B cell (primary cell): ENCODE data around the genes USP13 and PEX5L.

DNA sequence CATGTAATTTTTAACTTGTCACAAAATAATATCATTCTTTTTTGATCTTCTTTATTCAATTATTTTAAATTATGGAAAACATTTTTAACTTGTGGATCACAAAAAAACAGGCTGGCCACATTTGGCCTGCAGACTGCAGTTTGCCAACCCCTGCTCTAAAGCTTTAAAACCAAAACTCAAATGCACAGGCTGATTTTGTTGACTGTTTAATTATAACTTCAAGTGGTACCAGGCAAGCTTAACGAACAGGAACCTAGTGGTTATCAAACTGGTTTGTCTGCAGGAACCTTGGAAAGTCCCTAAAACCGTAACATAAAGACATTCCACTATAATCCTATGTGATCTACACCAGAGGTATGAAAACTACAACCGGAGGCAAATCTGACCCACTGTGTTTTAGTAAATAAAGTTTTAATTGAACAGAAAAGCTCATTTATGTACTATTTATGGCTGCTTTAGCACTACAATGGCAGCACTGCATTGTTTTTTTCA, 52.4 kb downstream of the TBL1XR1 start:
- PRO-cap, result bidirectional peak, plus-strand start at position 339 of the sequence, minus-strand start at position 184 of the sequence
- CAGE, long polyA plus RNA, result no peak

GRCh38 chr3:177237089-177237480, 39.8 kb upstream of the TBL1XR1 start:
- PRO-cap, result no peak
- CAGE, long polyA plus RNA, result no peak

DNA sequence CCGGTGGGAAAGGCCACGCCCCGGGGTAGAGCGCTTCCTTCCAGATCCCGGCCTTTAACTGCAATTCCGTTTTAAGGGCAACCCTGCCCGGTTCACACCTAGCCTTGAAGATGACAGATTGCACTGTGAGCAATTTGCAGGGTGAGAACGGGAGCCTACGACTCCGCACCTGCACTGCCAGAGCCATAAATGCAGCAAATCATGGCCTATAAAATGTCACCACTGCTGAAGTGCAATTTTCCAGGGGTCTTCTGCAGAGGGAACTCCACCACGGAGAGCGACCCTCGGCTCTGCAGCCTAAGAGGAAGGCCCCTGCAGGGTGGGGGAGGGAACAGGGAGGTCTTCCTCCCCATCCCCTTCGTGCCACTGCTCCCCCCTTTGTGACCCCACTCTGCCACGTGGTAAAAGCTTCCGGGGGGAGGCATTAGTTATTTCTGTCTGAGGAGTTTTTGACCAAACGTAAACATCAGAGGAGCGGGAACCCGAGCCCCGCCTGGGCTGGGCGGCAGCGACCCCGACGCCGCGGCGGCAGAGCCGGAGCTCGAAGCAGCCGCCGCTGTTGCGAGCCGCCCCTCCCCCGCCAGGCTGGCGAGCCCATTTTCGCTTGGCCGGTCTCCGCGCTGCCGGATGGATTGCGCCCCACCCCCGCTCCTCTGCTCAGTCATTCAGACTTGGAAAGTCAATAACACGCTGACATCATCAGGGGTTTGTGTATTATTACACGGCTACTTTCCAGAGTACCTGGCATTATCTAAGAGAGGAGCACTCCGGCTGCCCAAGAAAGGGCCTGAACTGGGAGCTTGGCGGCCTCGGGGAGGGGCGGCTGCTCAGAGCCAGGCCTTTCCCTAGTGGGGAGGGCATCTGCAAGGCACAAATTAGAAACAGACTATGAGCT, 162.4 kb upstream of the TBL1XR1 start:
- PRO-cap, result unidirectional peak, plus-strand start at position 456 of the sequence; bidirectional peak, plus-strand start at position 747 of the sequence, minus-strand start at position 579 of the sequence
- CAGE, long polyA plus RNA, result no peak

GRCh38 chr3:177361566-177362014, 164.3 kb upstream of the TBL1XR1 start:
- PRO-cap, result no peak
- CAGE, long polyA plus RNA, result no peak

GRCh38 chr3:177535877-177536139, 338.5 kb upstream of the TBL1XR1 start:
- PRO-cap, result no peak
- CAGE, long polyA plus RNA, result no peak

DNA sequence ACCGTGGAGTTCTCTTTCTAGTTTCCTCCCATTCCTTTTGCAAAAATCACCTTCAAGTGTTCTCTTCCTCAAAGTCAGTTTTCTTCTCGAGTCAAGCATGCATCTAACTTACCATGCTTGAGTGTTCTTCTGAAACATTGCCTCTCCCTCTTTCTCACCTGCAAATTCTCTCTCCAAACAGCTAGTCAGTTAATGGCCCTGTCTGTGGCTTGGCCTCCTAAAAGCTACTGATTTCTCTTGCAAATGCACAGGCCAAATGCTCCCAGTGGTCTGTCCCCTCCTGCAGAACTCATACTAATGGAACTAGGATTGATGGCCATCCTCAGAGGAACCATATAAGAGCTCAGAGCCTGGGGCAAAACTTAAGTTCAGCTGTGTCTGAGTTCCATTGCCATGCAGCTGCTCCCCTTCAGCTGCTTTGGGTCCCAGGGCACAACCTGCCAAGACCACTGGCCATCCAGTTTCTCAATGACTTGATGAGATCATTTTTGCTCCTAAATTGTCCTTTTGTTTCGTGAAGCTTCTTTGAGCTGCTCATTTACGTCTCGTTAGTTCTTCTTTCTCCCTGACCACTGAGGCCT, 529.4 kb upstream of the TBL1XR1 start:
- PRO-cap, result no peak
- CAGE, long polyA plus RNA, result no peak

GRCh38 chr3:177816479-177817361, 619.4 kb upstream of the TBL1XR1 start:
- PRO-cap, result no peak
- CAGE, long polyA plus RNA, result no peak

GRCh38 chr3:178551768-178552492, 15.7 kb downstream of the KCNMB2 start:
- PRO-cap, result no peak
- CAGE, long polyA plus RNA, result no peak

- PRO-cap, result bidirectional peak, plus-strand start at chr3:179149111, minus-strand start at chr3:179149085; bidirectional peak, plus-strand start at chr3:179149748, minus-strand start at chr3:179149641
- CAGE, long polyA plus RNA, result no peak
Measured at GRCh38 chr3:179148909-179149938, 1.1 kb downstream of the PIK3CA start.

DNA sequence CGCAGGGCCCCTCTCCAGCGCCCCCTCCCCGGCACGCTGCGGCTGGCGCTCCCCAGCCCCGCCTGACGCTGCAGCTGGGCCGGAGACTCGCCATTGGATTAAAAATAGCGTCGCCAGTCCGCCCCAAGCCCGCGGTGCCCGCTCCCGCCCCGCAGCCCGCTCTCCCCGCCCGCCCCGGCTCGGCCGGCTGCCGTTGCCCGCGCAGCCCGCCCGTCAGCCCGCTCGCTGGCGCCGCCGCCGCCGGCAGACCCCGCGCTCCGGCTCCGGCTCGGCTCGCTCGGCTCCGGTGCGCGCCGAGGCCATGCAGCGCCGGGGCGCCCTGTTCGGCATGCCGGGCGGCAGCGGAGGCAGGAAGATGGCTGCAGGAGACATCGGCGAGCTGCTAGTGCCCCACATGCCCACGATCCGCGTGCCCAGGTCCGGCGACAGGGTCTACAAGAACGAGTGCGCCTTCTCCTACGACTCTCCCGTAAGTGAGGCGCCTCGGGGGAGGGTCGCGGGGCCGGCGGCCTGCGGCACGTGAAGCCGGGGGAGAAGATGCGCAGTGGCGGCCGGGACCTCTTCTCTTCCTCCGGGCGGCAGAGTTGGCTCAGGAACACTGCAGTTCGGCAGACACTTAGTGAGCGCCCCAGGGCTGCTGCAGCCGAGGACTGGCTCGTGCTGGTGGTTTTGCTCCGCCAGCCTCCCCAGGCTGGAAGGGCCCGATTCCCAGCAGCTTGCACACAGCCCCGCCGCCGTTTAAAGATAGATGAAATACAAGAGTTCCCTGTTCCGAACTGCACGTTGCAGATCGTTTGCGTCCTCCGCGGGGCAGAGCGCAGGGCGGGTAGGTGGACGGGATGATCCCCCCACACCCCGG, at the start of gene USP13:
TSS of gene USP13 (plus strand) at position 116 of the 859 bp plus-strand sequence.
- PRO-cap, result bidirectional peak, plus-strand start at position 116 of the sequence, minus-strand start outside the sequence; unidirectional peak, minus-strand start at position 750 of the sequence
- CAGE, long polyA plus RNA, result no peak

GRCh38 chr3:179926156-179926758, 110.5 kb downstream of the PEX5L start:
- PRO-cap, result no peak
- CAGE, long polyA plus RNA, result no peak

GRCh38 chr3:179973945-179974538, 62.7 kb downstream of the PEX5L start:
- PRO-cap, result no peak
- CAGE, long polyA plus RNA, result no peak

DNA sequence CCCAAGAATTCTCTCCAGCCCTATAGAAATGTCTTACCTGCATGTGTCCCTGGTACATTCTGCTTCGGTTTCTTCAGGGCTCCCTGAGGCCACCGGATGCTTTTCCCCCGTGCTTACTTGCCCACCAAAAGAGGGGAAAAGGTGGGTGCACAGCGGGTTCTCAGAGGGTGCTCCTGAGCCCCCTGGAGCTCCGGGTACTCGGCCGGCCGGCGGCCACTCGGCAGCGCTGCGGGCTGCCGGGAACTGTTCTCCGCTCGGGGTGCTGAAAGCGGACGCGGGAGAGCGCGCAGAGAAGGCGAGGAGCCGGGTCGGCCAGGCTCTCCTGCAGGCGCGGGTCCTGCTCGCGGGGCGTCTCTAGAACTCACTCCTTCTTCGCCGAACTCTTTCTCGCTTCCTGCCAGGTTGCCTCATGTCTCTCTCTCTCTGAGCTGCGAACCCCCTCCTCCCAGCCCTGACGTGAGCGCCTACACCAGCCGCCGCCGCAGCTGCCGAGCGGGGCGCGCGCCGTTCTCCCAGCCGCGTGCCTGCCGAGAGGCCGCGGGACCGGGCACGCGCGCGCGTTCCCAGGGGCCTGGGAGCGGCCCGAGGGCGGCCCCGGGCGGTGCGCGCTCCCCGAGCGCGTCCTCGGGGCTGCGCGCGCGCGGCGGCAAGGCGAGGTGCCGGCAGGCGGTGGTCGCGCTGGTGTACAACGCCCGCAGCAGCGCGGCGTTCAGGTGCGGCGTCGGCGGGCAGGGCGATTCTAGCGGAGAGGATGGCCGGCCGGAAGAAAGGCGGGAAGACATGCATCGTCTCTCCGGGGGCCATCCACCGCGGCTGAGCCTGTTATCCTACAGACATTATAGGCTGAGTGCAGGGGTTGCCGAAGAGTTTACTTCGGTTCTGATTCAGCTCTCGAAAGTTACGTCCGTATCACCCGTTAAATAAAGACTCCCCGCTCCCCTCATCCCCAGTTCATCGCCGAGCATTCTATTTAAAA, at the start of gene PEX5L:
TSS of gene PEX5L (minus strand) at position 396 of the 976 bp plus-strand sequence.
- PRO-cap, result no peak
- CAGE, long polyA plus RNA, result no peak

DNA sequence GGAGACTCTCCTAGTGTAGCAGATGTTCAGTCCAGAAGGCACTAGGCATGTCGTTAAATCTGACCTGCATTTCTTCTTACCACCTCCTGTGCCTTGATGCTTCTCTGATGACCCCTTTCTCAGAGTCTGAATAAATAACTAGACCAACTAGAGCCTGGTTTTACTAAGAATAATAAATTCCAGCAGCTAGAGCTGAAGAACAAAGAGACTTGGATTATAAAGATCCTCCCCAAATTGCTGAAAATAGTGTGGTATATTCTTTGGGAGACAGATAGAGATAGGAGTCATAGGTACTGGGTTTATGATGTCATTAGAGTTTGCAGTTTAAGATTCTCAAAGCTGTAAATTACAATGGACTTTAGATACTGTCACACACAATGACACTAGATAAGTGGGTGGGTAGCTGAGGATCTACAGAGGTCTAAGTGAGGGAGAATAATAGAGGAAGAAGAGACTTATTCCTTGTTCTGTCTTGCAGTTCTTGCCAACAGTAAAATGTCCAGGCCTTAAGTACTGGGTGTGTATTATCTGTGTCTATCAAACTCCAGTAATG, 9.5 kb downstream of the TTC14 start:
- PRO-cap, result no peak
- CAGE, long polyA plus RNA, result no peak

DNA sequence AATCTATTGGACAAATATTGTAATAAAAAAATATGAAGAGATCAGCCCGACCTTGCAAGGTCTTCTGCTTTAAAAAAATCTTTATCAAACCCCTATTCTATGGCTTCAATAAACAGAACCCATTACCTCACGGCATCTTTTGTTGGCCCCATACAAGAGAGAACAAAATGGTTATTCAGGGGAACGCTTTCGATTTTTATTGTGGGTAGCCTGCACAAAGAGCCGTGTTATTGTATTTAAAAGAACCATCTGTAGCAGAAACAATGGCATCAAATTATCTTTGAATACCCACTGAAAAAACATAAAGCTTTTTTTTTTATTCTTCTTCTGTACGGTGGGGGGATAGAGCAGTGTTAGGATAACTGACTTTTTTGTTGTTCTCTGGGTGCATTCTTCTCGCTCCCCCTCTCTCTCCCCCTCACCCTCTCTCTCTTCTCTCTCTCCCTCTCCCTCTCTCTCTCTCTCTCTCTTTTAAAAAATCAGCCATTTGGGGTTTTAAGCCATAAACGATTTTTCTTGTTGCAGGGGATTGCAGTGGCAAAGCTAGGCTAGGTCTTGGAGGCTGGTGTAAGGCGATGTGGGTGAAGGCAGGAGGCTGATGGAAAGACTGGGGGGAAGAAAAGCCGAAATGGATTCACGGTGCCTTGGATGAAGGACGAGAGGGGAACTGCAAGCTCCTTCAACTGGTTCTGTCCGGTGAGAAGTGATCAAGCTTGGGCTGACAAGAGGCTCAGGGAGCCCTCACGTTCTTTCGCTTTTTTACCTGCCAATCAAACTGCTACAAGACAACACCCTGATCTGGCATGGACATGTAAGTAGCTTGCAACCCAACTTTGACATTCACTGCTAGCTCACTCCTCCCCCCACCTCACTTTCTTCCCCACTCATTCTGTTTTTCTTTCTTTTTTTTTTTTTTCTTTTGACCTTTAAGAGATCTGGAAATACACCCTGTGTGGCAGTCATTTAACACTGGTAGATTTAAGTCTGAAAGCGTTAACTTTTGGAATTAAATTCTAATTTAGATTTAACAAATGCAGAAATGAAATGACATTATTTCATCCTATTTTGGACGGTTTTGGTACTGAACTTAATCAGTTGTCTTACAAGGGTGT, 12.3 kb upstream of the SOX2 start:
- PRO-cap, result no peak
- CAGE, long polyA plus RNA, result no peak

DNA sequence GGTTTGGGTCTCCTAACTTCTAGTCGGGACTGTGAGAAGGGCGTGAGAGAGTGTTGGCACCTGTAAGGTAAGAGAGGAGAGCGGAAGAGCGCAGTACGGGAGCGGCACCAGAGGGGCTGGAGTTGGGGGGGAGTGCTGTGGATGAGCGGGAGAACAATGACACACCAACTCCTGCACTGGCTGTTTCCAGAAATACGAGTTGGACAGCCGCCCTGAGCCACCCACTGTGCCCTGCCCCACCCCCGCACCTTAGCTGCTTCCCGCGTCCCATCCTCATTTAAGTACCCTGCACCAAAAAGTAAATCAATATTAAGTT, 468 bp upstream of the SOX2 start:
- PRO-cap, result no peak
- CAGE, long polyA plus RNA, result no peak

GRCh38 chr3:181712282-181712559, 496 bp downstream of the SOX2 start:
- PRO-cap, result no peak
- CAGE, long polyA plus RNA, result no peak

DNA sequence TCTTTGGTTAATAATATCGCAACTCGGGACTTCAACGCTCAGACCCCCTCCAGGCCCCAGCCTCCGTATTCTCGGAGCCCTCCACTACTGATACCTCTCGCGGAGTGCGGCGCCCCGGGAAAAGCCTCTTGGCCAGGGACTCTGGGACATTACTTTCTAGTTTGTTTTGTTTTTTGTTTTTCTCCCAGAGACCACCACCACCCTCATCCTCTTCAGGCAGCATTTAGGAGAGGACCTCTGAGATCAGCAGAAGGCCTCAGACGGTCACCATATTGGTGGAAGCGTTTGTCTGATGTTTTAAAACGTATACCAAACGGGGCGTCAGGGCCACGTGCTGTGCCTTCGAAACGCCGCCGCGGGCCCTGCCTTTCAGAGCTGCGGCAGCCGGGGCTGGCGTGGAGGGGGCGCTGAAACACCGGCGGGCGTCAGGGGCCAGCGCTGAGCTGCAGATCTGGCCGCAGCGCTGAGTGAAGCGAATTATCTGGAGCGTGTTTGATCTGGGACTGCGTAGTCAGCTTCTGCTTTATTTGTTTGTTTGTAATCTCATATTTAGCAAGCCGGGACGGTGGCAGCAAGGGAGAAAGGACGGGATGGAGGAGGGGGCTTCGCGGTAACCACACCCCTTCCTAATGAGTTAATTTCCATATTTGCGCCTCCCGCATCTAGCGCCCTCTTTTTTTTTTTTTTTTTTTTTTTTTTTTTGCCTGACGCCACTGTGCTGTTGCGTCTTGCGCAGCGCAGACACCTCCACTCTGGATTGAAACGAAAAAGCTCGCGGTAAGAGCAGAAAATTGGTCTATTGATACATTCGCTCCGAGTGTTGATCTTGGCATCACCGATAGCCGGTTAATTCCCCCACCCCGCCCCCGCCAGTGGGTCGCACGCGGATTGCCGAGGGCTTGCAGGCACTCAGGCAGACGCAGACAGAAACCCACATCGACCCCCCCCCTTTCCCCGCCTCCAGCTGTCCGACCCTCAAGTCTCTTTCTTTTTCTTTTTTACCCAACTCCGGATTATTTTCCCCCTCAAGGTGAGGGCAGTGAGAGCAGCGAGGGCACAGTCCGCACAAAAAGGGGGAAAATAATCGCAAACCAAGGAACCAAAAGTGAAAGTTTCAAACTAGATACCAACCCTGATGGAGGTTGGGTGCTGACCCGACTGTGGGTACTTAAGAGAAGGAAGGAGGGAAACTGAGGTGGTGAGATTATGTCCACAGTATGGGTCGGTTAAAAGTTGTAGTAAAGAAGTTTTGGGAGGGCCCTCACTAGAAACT, 15.0 kb downstream of the SOX2 start:
- PRO-cap, result no peak
- CAGE, long polyA plus RNA, result no peak

DNA sequence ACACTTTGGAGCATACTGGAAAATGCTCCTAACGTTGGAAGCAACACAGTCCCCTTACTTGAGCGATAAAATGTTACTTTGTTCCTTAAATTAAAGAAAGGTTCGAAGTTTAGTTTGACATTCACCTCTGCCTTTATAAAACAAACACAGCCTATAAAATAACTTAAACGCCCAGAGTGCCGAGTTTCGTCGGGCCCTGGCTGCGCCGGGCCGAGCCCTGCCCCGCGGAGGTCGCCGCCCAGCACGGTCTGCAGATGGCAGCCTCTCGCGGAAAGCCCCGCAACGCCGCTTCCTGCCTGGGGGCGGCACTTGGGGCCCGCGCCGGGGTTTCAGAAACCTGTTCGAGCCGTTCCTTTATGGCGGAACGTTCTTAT, 111.2 kb upstream of the ATP11B start:
- PRO-cap, result unidirectional peak, plus-strand start at position 308 of the sequence
- CAGE, long polyA plus RNA, result no peak

GRCh38 chr3:182760517-182761121, 32.7 kb upstream of the ATP11B start:
- PRO-cap, result no peak
- CAGE, long polyA plus RNA, result no peak